ENCODE measurements around a stretch of chr4.

- PRO-cap, result no peak
- RAMPAGE, long total RNA, 2 experiments, result no peak in any of the 2 experiments
Measured at GRCh38 chr4:112288362-112288890, 2.7 kb upstream of the TIFA start.

DNA sequence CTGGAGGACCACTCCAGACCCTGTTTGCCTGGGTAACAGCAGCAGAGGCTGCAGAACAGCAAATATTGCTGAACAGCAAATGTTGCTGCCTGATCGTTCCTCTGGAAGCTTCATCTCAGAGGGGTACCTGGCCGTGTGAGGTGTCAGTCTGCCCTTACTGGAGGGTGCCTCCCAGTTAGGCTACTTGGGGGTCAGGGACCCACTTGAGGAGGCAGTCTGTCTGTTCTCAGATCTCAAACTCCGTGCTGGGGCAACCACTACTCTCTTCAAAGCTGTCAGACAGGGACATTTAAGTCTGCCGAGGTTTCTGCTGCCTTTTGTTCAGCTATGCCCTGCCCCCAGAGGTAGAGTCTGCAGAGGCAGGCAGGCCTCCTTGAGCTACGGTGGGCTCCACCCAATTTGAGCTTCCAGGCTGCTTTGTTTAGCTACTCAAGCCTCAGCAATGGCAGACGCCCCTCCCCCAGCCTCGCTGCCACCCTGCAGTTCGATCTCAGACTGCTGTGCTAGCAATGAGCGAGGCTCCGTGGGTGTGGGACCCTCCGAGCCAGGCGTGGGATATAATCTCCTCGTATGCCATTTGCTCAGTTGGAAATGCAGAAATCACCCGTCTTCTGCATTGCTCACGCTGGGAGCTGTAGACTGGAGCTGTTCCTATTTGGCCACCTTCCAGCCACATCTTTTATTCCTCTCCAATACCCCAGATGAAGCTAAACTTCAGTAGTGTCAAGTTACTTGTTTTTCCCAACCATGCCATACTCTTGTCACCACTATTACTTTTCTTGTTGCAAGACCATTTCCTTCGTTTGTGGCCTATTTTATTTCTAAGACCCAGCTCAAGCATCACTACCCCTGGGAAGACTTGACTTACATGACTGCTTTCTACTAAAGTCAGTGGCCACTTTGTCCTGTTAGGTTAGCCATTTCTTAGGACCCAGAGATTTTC lies 12.1 kb downstream of the ALPK1 start:
- PRO-cap, result no peak
- RAMPAGE, long total RNA, 2 experiments, result no peak in any of the 2 experiments

DNA sequence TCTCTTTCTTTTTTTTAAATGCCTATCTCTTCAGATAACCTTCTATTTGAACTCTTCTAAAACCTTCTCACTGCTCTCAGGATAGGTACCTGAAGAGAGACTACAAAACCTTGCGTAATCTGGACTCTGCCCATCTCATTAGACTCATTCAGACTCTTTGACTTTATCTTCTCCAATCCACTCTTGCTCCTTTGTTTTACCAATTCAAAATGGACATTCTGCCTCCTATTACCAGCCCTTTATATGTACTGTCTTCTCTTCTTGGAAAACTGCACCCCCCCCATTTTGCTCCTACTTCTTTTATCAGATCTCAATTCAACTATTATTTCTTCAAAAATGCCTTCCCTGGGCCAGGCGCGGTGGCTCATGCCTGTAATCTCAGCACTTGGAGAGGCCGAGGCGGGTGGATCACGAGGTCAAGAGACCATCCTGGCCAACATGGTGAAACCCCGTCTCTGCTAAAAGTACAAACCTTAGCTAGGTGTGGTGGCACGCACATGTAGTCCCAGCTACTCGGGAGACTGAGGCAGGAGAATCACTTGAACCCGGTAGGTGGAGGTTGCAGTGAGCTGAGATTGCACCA lies 291.4 kb downstream of the CAMK2D start:
- PRO-cap, result no peak
- RAMPAGE, long total RNA, 2 experiments, result no peak in any of the 2 experiments

GRCh38 chr4:113714253-113714873 lies 47.2 kb downstream of the CAMK2D start:
- PRO-cap, result no peak
- RAMPAGE, long total RNA, 2 experiments, result no peak in any of the 2 experiments

DNA sequence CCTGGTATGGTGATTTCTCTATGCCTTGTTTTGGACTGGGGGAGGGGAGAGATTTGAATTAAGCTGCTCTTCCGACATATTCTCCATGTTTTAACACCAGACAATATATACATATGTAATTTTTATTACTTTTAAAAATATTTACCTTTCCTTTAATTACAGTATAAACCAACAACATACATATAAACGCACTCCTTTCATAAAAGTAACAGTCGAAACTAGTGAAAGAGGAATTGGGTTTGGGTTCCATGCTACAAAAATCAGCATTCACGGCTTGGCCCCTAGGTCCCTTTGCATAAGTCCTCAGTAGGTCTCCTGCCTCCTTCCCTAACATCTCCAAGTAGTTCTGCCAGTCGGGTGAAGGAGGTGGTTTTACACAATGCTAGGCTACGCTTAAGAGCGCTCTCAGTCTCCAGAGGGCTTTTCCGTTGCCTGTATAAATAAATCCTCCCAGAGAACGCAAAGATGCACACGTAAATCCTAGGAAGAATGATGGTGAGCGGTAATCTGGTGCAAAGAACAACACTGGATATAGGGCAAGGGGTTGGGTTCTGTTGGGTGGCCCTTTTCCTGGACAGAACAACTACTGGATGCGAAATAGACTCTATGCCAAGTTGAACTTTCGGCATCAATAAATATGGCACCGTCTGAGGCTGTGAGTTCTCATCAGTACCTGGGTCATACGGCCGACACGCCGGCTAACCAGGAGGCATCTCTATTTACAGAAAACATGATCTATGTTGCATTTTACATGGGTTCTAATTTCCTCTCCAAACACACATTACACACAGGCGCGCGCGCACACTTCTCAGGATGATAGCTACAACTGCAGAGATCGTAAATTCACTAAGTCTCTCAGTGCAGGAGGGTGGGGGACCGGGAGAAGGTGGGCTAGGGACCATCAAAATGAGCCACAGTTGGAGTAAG lies 1.4 kb downstream of the CAMK2D start:
- PRO-cap, result unidirectional peak, plus-strand start at position 660 of the sequence
- RAMPAGE, long total RNA, 2 experiments, result no peak in any of the 2 experiments

GRCh38 chr4:118741300-118741891 lies 56.2 kb downstream of the METTL14 start:
- PRO-cap, result no peak
- RAMPAGE, long total RNA, 2 experiments, result no peak in any of the 2 experiments

DNA sequence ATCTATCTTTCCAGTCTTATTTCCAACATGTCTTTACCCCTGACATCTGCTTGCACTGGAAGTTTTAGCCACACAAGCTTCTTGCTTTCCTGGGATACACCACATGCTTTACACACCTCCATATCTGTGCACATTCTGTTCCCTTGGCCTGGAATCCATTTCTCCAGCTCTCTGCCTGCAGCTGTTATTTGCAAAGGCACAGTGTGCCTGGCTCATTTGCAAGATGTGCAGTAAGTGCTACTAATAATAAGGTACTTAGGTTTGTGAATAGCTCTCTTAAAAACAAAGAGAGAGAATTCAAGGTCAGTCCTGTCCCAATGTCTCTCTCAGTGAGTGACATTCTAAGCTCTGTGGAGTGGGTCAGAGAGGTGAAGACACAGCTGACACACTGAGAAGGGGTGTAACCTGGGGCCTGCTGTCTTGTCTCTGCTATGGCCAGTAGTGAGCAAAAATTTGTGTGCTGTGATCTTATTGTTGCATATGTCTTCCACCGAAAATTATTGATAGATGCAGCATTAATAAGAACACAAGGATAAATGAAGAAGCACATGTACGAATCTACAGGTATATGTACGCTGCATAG lies 61.4 kb downstream of the METTL14 start:
- PRO-cap, result no peak
- RAMPAGE, long total RNA, 2 experiments, result no peak in any of the 2 experiments

GRCh38 chr4:118954119-118954665 lies 65.5 kb downstream of the SYNPO2 start:
- PRO-cap, result no peak
- RAMPAGE, long total RNA, 2 experiments, result no peak in any of the 2 experiments

DNA sequence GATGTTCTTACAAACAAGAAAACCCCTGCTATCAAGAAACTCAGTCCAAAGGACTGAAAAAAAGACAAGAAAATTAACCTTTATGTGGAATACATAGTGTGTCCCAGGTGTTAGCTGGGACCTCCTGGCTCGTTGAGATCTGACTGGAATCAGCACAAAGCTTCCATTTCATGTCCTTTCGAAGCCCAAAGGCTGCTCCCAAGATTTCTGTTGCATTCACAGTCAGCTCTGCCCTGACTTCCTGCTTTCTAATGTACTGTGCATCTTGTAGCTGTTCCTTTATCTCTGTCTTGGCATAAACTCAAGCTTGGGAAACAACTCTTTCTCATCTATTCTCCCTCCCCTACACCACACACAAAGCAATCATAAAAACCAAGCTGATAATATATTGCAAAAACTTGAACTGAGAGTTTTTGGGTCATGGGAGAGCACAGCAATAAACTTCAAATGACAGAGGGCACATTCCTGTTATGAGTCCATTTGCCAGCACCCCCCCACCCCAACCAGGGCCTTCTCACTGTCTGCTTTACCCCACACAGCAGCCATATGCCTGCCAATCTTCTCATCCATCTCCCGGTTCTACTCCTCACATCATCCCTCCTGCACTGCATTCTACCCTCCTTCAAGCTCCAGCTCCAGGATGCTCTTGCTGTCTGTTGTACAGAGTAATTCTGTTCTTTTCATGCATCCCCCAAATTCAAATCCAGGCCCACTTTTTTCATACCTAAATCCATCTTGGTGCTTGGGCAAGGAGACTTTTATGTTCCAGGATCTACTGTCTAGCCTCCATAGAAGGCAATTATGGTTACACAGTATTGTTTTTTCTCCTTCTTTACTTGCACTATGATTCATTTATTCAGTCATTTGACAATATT lies 76.4 kb downstream of the SYNPO2 start:
- PRO-cap, result no peak
- RAMPAGE, long total RNA, 2 experiments, result no peak in any of the 2 experiments

GRCh38 chr4:118968743-118969040 lies 80.0 kb downstream of the SYNPO2 start:
- PRO-cap, result no peak
- RAMPAGE, long total RNA, 2 experiments, result no peak in any of the 2 experiments

DNA sequence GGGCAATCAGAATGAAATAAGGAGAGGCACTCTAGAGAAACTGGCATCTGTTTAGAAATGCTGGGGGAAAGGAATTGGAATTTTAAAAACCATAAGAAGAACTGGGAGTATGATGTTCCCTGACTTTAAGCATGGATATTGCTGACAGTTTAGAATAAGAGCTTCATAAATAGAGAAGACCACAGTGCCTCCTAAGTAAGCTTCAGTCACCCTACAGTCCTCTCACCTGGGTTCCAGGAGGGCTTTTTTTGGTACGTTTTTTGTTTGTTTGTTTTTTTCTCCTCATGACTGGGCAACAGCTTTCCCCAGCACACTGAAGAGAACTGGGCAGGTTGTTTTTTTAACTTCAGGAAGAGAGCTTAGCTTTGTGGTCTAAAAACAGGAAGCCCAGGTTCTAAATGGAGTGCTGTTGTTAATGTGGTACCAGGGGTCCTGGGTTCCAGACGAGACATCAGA lies 4.0 kb downstream of the MYOZ2 start:
- PRO-cap, result no peak
- RAMPAGE, long total RNA, 2 experiments, result no peak in any of the 2 experiments

- PRO-cap, result no peak
- RAMPAGE, long total RNA, 2 experiments, result no peak in any of the 2 experiments
Measured at GRCh38 chr4:119230844-119231229, 18.3 kb downstream of the USP53 start.

DNA sequence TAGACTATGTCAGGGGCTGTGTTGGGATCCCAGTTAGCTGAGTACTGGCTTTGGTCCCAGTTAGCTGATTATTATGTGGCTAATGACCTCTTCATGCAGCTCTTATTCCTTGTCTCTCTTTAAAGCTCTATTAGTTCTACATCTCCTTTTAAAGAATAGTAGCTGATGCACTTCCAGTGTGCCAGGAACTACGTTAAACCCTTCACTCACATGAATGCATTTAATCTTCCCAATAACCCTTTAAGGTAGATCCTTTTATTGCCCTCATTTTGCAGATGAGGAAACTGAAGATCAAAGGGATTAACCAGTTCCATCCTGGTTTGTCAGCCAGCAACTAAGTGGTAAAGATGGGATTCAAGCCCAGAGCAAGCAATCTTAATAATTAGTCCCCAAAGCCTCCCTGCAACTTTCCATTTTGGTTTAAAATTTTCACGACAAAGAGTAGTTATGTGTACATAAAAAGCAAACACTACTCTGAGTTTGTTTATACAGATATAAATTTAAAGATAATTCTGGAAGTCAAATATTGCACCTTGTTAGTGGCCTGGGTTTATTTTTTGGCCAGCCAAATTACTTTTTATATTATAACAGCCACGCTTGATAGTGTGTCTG lies 37.4 kb downstream of the PDE5A start:
- PRO-cap, result no peak
- RAMPAGE, long total RNA, 2 experiments, result no peak in any of the 2 experiments

DNA sequence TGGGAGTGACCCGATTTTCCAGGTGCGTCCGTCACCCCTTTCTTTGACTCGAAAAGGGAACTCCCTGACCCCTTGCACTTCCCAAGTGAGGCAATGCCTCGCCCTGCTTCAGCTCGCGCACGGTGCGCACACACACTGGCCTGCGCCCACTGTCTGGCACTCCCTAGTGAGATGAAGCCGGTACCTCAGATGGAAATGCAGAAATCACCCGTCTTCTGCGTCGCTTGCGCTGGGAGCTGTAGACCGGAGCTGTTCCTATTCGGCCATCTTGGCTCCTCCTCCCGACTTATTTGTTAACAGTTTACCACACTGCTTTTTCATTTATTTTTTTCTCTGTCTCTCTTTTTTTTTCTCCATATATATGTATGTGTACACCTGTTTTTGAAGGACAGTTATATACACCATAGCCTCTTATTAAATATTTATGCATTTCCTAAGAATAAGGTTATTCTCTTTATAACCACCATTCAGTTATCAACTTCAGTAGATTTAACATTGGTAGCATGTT lies 112.1 kb downstream of the MAD2L1 start:
- PRO-cap, result no peak
- RAMPAGE, long total RNA, 2 experiments, result no peak in any of the 2 experiments

DNA sequence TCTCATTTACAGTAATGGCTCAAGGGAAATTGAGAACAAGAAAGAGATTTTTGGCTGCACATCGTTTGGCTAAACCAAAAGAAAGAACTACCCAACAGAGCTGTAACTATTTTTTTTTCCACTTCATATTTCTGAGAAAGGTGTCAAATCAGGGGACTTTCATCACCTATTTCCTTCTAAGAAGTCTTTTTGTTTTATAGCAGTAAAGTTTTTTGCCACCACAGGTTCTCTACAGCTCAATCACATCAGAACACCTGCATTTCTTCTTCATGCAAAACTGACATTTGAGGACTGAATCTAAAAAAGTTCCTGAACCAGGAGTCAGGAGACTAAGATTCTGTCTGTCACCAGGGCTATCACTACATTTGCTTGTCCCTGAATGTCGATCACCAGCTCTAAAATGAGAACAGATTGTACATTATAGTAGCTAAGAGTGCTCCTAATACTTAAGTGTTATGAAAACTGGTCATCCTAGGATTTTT lies 57.6 kb upstream of the TNIP3 start:
- PRO-cap, result no peak
- RAMPAGE, long total RNA, 2 experiments, result no peak in any of the 2 experiments

- PRO-cap, result no peak
- RAMPAGE, long total RNA, 2 experiments, result no peak in any of the 2 experiments
Measured at GRCh38 chr4:121564948-121565520, 131.7 kb downstream of the ANXA5 start.

- PRO-cap, result bidirectional peak, plus-strand start at chr4:121697198, minus-strand start at chr4:121696975
- RAMPAGE, long total RNA, 2 experiments, result no peak in any of the 2 experiments
Measured at GRCh38 chr4:121697036-121697567, 322 bp upstream of the ANXA5 start.

- PRO-cap, result no peak
- RAMPAGE, long total RNA, 2 experiments, result no peak in any of the 2 experiments
Measured at GRCh38 chr4:121816813-121817199, 6.9 kb downstream of the CCNA2 start.

DNA sequence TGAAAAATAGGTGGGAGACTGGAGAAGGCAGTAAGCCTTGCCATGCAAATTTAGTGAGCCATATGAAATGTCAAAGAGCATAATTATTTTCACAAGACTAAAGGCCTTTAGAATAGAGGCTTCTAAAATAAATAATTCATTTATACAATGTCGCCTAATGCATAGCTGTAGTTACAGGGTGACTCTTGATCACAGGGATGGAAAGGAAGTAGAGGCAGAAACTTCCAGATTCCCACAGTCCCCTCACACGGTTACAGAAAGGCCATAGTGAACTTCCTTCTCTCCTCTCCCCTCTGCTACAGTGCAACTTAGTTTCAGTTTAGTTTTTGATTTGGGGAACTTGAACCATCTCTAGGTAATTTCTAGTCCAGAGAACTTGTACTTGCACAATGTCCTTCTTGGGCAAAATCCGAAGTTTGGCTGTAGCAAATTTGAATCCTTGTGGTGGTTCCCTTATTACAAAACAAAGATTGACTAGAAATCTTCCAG lies 1.3 kb upstream of the BLTP1 start:
- PRO-cap, result no peak
- RAMPAGE, long total RNA, 2 experiments, result no peak in any of the 2 experiments

DNA sequence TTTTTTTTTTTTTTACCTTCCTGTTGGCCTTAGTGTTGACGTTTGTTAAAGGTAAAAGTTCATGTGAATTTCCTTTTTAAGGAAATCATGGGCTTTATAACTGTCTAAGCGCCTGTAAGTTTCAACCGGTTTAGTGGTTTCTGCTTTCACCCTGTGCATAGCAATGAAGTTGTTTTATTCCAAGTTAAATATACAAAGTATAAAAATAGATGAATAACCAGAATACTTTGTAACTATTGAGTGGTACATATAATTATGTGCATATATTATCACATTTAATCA lies 976 bp downstream of the BLTP1 start:
- PRO-cap, result no peak
- RAMPAGE, long total RNA, 2 experiments, result no peak in any of the 2 experiments

All from breast epithelium (tissue), 2 donors.